Measurements from ENCODE around the gene NPBWR2.

GRCh38 chr20:64057613-64058243 lies 5.3 kb upstream of the TCEA2 start:
- PRO-cap, 3 experiments = peak in 1 of 3 experiments; most common minus-strand start chr20:64057835 (in 1)
- RAMPAGE, long total RNA = no peak
- RRBS, 2 experiments = 9 to 13% methylated on average over 4 of the region's 23 CpGs

DNA sequence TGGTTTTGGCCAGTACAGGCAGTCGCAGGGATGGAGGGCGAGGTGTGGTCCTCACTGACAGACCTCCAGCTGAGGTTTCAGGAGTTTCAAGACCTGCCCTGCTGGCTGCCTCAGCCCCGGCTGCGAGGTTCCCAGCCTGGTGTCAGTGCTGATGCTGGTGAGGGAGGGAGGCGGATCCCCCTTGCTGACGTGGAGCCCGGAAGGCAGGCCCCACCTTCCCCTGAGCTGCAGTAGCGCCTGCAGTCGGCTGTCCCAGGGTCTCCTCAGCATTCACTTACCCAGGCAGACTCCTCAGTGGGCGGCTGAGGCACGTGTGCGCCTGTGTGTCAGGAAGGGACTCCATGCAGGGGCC lies at the start of gene NPBWR2:
Gene NPBWR2 (minus strand): TSS at position 156 of the 352 bp plus-strand sequence.
- PRO-cap, 3 experiments = no peak in any of the 3 experiments
- RAMPAGE, long total RNA = no peak
- RRBS, 2 experiments = 26 to 27% methylated on average over 5 of the region's 12 CpGs

DNA sequence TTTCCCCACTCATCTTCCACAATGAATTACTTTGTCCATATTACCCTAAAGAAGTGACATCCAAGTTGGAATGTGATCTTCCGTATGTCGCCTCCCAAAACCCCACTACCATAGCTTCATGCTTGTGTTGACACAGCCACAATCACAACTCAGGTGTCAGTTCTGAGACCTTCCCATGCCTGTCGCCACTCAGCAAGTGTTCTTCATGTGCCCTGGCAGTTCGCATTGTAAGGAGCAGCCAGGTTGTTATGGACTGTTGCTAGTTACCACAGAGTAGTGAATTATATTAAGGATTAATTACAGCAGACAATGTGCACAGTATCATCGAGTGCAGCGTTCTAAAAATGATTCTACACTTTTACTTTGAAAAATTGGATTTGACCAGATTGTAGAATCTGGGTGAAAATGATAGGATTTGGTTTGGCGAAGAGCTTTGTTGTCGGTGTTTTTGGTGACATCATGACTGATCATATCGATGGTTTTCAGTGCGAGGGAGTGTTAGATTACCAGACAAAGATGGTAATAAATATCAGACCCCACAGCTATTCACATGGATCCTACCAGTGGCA lies 1.7 kb downstream of the PCMTD2 start:
- PRO-cap, 3 experiments = peak in 1 of 3 experiments; most common minus-strand start position 198 of the sequence (in 1)
- RAMPAGE, long total RNA = no peak
- RRBS, 2 experiments = no CpG with 5 or more reads among the region's 10 CpGs

DNA sequence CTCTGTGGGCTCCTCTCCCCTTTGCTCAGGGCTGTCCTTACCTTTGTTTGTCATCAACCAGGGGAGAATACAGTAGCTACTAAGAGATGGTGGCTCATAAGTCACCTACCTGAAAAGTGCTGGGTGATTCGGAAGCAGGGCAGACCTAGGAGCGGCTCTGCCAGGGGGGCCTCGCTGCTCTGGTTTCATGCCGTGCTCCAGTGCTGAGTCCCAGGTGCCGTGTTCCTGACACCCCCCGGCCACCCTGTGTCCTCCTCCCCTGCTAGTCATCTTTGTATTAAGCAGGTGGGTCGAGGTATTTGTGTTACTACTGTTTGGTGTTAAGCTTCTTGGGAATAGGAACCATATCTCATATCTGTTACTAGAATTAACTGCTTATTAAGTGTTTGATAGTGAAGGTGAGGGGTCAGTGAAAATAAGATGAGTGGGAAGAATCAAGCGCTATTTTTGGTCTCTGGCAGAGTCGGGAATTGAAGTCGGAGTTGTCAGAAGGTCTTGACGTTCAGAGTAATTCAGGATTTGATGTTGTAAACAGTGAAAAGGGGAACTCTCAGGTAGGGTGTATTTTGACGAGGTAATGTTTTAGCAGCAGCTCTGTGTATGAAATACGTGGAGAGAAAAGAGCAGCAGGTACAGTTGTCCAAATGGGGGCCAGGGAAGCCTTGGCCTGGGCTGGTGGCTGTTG lies 7.3 kb downstream of the PCMTD2 start:
- PRO-cap, 3 experiments = no peak in any of the 3 experiments
- RAMPAGE, long total RNA = no peak
- RRBS, 2 experiments = no CpG with 5 or more reads among the region's 13 CpGs